Thoracic aorta endothelial cell (primary cell): ENCODE data around the gene LRIT2.

DNA sequence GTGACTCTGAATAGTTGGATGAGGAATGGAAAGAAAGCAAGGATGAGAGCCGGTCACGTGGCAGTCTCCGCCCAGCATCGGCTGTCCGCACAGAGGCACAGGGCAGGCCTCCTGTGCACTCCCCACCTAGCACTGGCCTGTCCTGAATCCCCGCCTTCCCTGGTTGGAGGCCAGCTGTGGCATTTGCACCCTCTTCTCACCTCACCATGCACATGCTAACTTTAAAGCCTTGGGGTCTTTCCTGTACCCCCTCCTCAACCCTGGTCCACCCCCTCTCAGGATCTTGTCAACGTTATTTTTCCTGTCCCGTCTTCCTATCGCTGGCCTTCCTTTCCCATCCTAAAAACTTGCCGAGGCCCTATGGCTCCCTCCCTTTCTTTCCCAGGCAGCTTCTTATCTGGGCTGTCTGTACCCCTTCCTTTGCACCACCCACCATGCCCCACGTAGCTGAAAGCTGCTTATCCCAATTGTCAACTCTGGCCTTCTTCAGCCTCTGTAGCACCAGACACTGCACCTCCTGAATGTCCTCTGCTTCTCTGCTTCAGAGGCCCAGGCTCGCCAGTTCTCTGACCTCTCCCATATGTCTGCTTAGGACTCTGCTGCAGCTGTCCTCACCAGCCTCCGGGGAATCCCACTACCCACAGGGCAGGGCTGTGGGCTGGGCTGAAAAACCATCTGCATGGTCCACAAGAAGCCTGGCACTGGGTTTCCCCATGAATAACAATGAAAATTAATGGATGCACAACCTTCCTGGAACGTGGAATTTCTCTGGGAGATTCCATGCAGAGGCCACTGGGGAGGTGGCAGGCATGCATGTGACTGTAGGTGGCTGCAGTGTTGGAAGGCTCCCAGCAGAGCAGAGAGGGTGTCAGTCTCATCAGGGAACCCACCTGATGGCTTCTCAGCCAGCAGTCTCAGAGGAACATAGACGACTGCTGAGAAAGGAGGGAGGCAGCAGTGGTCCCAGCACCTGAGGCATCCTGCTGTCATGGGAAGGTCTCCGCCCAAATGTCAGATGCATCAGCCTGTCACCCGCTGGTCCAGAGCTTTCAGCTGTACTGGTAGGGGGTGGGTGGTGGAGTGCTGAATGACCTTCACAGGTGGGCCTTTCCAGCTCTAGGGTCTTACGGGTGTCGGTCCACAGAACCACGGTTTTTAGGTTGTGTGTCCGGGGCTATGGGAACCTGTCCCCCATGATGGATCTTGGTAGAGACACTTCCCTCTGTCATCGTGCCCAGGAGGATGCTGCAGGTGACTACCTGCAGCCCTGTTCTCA lies 16.9 kb upstream of the SH2D4B start:
- CAGE, long polyA plus RNA: no peak

DNA sequence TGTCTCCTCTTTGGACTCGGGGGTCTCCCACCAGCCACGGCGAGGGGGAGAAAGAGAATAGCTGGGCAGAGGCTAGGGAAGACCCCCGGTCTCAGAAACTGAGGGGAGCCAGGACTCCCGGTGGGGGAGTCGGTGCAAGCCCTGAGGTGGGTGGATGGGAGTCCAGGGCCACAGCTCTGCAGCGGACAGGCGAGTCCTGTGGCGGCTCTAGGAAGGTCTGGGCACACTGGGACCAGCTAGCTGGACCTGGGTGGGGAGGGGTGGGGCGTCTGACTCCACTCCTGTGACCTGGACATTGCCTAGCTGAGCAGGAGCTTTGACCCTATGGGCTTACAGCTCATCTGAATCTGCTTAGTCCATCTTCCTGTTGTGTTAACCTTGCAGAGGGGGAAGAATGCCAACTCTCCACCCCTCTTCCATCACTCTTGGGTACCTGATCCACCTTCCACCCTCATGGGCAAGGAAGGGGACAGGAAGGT lies 1.2 kb upstream of the SH2D4B start:
- CAGE, long polyA plus RNA: no peak

GRCh38 chr10:80540077-80540943 lies 2.6 kb downstream of the SH2D4B start:
- CAGE, long polyA plus RNA: no peak

DNA sequence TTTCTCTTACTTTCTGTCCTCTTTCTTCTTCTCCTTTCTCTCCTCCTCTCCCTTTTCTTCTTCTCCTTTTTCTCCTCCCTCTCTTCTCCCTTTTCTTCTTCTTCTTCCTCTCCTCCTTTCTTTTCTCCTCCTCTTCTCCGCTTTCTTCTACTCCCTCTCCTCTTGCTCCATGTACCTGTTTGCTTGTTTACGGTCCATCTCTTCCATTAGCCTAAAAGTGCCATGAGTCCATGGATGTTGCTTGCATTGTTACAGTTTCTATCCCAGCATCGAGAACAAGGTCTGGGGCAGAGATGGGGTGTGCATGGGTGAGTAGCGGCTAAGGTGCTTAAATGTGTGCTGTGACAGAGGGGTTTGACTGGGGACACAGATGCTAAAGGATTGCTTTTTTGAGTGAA lies 7.7 kb downstream of the SH2D4B start:
- CAGE, long polyA plus RNA: no peak

DNA sequence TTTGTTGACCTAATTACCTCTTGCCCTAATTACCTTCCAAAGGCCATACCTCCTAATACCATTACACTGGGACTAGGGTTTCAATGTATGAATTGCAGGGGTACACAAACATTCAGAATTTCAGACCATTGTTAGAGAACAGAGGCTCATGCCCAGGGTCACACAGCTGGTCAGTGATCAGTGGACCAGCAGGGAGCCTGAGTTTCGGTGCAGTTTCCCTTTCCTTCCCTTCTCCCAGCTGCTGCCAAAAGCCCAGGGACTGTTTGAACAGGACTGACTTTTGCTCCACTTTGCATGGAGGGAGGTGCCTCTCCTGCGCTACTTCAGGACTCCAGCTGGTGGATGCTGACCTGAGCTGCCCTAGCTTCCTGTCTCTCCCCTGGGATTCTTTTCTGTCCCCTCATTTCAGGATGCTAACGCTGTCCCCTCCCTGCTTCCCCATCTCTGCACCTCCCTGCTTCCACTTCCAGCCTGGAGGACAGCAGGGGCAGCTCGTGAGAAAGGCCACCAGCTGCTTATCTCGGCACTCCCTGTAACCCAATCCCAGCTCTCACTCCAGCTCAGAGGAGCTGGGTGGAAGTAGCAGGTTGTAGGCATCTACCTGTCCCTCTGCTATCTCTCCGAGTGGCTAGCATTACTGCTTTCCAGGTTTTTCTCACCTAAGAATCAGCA lies 14.5 kb downstream of the SH2D4B start:
- CAGE, long polyA plus RNA: no peak

DNA sequence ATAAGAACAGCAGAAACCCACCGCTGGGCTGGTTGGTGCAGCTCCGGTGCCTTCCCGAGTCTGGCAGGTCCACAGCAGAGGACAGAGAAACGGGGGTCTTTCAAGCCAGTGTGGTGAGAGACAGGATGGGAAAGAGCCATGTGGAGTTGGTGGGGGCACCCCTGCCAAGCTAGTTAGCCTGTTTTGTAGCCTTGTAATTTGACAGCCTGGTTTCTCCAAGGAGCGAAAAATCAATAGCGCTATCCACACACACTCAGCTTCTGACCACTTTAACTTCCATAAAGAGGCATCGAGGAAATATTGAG lies 165.8 kb downstream of the SH2D4B start:
- CAGE, long polyA plus RNA: no peak

DNA sequence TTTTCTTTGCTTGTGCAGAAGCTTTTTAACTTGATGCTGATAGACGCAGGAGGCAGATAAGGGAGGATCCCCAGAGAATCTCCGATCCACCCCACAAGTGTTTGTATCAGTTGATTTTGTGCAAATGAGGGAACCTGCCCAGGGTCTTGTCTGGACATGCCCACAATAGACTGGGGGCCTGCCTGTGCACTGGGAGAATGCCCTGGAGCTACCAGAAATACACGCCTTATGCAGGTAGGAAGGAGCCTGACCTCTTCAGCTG lies 430.8 kb upstream of the NRG3 start:
- CAGE, long polyA plus RNA: no peak

DNA sequence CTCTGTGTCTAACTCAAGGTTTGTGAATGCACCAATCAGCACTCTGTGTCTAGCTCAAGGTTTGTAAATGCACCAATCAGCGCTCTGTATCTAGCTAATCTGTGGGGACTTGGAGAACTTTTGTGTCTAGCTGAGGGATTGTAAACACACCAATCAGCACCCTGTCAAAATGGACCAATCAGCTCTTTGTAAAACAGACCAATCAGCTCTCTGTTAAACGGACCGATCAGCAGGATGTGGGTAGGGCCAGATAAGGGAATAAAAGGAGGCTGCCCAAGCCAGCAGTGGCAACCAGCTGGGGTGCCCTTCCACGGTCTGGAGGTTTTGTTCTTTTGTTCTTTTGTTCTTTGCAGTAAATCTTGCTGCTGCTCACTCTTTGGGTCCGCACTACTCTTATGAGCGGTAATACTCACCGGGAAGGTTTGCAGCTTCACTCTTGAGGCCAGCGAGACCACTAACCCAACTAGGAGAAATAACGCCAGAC lies 90.2 kb upstream of the NRG3 start:
- CAGE, long polyA plus RNA: no peak

- CAGE, long polyA plus RNA: no peak
Observed at GRCh38 chr10:82358660-82359171, 483.7 kb downstream of the NRG3 start.

GRCh38 chr10:83272586-83273038 lies 866.7 kb upstream of the GHITM start:
- CAGE, long polyA plus RNA: no peak

- CAGE, long polyA plus RNA: no peak
Observed at GRCh38 chr10:84003269-84003532, 136.1 kb upstream of the GHITM start.

DNA sequence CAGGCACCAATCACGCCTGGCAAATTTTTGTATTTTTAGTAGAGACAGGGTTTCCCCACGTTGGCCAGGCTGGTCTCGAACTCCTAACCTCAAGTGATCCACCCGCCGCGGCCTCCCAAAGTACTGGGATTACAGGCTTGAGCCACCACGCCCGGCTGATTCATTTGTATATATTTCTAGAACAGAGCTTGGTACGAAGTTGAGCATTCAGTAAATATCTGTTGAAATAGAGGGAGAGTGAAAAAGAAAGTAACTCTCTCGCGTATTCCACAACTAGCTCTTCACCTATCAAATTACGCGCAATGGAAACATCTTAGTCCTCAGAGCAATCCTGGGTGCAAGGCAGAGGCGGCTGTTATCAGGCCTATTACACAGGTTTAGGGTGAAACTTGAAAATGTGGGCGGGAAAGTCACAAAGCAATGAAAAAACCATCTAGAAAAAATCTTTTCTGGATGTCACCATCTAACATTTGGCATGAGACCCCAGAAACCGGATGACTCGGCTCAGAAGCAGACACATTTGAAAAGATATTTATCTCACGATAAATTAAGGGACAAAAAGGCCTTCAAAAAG lies 627 bp upstream of the GHITM start:
- CAGE, long polyA plus RNA: no peak

GRCh38 chr10:84191136-84191434 lies 3.3 kb upstream of the CDHR1 start:
- CAGE, long polyA plus RNA: no peak

GRCh38 chr10:84195107-84195824 lies 929 bp downstream of the CDHR1 start:
- CAGE, long polyA plus RNA: no peak

GRCh38 chr10:84225382-84225871 lies at the start of gene LRIT2:
Gene LRIT2, minus strand, starts transcription at chr10:84225544.
- CAGE, long polyA plus RNA: no peak

DNA sequence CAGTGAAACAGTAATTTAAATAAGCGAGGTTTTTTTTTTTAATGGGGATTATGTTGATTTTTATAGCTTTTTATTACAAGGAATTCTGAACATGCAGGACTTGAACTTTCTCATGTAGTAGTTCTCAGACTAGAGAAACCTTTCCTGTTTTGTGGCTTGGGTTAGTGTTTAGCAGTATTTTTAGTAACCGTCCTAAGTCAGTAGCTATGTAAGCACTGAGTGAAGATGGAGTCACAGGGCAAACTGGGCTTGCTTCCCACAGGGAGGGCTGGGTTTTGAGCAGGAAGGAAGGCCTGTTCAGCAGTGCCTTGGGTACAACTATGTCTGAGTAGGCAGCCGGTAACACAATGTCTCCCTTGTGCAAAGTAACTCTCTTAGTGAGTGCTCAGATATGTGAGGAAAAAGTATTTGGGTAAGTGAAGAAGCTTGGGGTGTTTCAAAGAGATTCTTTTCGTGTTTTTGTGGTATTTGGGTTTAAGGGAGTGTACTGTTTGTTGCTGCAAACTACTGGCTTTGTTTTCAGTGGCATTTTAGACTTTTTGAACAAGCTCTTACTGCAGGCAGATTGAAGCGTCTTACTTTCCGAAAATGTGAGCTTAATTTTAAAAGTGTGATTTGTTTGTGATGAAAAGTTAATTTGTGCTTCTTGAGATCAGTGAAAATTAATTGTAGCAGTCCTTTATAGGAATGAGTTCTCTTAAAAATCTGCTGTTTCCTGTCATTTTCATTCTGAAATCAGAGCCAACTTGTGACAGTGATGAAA lies 96.4 kb downstream of the CCSER2 start:
- CAGE, long polyA plus RNA: no peak

DNA sequence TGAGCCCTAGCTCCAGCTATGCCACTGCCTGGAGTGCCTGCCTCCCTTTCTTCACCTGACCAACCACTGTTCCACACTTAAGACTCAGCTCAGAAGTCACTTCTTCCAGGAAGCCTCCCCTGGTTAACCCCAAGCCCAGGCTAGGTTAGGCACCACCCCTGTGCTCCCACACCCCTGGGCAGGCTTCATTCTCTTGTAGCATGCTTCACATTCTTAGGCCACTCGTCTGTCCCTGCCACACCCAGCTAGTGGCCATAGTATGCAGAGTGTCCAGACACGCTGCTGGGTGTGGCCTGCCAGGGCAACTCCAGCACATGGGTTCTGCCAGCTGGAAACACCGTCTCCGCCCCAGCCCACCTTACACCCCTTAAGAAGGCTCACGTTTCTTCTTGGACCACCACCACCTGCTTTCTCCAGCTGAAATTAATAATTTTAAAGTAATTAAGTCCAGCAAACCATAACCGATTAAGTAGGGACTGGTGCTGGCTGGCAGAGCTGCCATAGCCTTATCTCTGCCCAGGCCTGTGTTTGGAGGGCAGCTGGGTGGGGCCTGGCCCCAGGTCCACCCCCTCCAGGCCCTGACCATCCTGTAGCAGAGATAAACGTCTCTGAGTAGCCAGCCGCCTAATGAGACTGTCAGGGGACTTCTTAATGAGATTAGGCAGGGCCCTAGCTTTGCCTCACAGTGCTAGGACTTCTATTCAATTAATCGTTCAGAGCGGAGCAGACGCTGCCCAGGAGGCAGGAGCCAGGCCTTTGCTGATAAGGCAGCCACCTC lies 20.5 kb downstream of the GRID1 start:
- CAGE, long polyA plus RNA: no peak

DNA sequence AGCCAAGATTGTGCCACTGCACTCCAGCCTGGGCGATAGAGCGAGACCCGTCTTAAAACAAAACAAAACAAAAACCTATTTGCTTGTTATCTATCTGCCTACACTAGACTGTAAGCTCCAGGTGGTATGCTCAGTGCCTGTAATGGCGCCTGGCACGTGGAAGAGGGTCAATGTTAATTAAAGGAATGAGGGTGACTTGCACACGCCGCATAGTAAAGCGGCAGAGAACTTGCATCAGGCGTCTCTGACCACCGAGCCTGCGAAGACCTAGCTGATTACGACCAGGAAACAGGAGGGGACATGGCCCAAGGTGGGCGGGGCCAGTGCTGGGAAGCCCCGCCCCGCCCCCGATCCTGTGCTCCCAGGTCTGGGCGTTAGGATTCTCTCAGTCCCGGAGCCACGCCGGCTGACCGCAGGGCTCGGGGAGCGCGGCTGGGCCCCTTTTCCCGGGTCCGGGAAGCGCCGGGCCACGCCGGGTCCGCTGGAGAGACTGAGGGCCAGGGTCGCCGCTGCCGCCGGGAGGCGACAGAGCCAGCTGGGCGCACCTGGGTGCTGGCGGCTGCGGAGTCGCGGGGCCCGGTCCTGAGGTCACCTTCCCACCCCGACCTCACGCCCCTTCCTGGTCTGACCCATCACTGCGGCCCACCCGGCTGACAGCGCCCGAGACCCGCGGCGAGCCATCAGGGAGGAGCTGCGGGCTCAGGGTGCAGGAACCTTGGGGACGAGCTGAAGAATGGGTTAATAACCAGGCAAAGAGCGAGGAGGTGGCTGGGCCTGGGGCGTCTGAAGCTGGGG lies 22.9 kb upstream of the GRID1 start:
- CAGE, long polyA plus RNA: no peak

DNA sequence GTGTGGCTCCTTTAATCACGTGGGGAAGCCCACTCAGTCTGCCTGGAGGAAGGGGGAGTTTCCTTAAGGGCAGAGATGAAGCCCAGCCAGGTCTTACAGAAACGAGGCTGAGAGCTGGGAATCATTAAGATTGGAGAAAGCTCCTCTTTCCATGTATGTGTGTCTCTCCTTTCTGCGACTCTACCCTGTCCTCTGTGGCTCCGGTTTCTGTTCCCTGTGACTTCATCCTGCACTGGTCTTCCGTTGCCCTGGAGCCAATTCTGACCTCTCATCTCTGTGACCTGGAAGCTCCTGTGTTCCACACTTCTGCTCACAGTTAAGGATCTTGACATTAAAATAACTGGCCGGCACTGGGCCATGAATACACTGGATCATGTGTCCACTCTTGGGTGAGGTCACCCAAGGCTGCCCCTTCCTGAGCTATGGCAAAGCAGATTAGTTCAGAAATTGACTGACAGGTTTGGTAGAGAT lies 36.4 kb upstream of the GRID1 start:
- CAGE, long polyA plus RNA: no peak

GRCh38 chr10:86451107-86451734 lies 70.4 kb downstream of the WAPL start:
- CAGE, long polyA plus RNA: no peak